Iris pigment epithelial cell (primary cell): Measurements from ENCODE around the genes ROBO2, CHMP2B and POU1F1.

GRCh38 chr3:71754176-71755223, 845 bp downstream of the GPR27 start:
- RRBS: 11% methylated on average over 38 of the region's 130 CpGs

DNA sequence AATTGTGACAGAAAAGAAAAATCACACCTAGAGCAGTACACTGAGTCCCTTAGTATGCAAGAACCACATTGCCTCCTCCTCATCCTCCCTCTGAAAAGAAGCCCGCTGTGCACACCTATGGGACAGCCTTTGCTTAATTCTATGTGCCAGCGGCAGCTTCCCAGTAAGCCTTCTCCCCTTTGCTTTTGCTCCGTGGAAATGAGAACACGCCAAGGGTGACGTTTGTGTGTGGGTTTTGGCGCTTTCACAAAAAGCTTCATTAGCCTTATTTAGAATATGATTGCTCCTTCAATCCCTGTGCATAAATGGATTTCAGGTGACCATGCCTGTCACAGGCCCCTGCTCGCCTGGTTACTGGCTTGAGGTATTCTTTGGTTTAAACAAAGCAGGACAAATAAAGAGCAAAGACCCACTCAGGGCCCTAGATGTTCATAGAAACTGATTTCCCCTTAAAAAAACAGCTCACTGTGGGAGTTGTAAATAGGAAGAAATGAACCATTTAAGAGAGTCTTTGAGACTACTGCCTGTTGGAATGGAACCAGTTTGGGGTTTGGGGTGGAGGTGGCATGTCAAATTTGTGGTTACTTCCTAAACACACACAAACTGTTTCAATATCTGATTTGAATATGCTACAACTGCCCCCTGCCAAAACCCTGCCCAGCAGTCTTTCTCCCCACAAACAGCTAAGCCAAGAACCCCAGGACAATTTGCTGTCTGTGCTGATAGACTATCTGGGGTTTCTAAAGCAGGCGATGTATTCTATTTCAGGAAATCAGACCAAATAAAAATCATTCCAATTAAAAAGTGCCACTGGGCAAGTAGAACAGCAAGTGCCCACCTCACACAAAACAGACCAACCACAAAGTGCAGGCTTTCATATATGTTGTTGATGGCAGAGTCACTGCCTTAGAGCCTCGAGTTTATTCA, 293.6 kb upstream of the PROK2 start:
- RRBS: no CpG with 5 or more reads among the region's 9 CpGs

DNA sequence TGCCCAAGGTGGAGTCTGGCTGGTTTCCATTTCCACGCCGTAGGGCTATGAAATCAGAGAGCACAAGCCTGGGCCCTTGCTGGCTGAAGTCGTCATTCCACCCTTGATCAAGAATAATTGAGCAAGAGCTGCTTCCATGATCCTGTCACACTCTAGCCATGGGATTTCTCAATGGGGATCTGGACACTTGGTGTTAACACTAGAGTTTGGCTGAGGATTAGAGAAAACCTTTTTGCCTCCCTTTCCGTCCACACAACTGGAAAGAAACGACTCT, 475.0 kb downstream of the SHQ1 start:
- RRBS: no CpG with 5 or more reads among the region's 5 CpGs

DNA sequence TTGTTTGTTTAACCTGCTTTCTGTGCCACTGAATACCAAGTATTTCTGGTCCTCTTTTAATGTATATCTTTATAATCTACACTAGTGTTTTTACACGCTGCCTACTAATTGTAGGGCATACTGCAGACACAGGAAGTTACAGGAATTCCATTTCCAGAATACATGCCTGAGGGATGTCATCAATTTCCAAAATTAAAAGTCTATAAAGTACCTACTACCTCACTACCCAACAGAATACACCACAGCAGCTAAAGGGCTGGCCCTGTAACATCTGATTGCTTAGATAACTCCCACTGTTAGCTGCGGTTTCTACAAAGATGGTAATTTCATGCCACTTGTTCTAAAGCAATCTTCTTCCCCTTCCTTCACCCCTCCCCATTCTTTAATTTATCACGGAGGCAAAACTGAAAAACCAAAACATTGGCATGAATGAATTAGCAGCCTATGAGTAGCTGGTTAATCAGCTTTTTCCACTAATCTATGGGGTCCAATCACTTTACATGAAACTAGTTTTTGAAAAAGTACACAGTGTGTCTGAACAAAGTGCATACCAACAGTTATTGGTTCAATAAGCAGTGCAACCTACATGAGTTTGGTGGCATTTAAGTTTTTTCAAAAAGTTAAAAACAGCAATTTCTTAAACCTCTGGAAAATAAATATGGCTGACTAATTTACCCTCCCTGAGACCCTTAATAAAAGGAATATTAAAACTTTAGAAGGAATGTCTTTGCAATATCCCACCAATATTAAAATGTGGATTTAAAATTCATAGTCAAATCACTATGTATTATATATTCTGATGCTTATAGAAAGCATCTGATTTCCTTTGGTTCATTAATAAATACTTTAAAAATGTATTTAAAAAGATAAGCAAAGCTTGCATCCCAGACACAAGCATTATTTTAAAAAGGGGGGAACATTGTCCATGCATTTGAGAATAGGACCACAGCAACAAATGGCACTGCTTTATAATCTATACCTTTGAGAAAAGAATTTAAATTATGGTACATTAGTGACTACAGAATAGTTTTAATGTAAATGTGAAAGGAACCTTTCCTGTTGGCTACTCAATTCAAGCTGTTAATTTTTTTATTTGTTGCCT, 472.4 kb downstream of the SHQ1 start:
- RRBS: no CpG with 5 or more reads among the region's 3 CpGs

DNA sequence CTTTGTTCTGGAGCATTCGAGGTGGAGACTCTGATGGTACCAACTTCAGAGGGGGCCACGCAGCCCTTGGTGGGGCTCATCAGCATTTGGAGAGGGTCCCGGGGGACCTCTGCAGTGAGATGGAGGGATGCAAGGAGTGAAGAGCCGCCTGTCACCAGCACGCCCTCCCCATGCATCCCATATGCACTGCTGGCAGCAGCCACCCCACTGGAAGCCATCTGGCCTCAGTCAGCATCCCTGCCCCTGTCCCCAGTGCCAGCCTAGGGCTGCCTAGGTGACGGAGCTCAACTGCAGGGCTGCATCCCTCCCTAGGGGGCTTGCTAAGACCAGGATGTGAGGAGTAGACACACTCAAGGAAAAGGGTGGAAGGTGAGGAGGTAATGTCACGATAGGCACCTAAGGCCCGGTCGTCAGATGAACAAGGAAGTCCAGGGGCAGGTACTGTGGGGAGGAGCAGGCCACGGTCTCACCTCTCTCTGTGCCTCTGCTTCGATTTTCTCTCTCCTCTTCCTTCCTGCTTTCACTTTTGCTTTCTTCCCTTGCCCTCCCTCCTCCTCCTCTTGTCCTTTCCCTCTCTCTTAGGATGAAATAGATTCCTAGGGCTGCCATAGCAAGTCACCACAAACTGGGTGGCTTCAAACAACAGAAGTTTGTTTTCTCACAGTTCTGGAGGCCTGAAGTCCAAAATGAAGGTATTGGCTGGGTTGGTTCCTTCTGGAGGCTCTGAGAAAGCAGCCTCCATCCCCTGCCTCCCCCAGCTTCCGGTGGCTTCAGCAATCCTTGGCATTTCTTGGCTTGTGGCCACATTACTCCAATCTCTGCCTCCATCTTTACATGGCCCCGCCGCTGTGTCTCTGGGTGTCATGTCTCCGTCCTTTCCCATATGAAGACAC, 298.4 kb downstream of the SHQ1 start:
- RRBS: no CpG with 5 or more reads among the region's 15 CpGs

GRCh38 chr3:72722717-72723419, 125.4 kb downstream of the SHQ1 start:
- RRBS: no CpG with 5 or more reads among the region's 7 CpGs

GRCh38 chr3:72888831-72889472, 1.1 kb downstream of the GXYLT2 start:
- RRBS: no CpG with 5 or more reads among the region's 13 CpGs

GRCh38 chr3:73448028-73448692, 176.6 kb downstream of the PDZRN3 start:
- RRBS: no CpG with 5 or more reads among the region's 3 CpGs

DNA sequence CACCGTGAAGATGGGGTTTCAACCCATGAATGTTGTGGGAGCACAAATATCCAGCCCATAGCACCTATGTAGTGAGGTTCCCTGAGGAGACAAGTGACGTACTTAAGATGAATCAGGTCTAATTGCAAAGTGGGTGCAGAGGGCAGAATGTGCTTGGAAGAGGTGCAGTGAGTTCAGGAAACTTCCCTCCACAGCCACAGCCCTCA, 106.0 kb downstream of the PDZRN3 start:
- RRBS: no CpG with 5 or more reads among the region's 2 CpGs

DNA sequence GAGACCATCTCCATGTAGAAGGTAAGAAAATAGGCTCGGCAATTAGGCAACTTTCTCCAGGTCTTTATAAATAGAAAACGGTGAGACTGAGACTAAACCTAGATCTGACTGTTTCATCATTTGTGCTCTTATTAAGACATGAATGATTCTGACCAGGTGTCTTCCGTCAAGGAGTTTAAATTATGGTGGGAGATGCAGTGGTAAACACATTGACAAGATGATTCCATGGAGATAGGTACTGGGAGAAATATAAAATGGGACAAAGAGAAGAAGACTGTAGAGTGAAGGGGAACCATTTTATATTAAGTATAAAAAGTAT, 155.1 kb upstream of the PDZRN3 start:
- RRBS: no CpG with 5 or more reads among the region's 3 CpGs

GRCh38 chr3:75435233-75436342, 228.5 kb upstream of the FRG2C start:
- RRBS: no CpG with 5 or more reads among the region's 73 CpGs

- RRBS: 2% methylated on average over 35 of the region's 84 CpGs
Observed at GRCh38 chr3:77039035-77040215, at the start of gene ROBO2. ROBO2 (plus strand) TSS chr3:77040099.

DNA sequence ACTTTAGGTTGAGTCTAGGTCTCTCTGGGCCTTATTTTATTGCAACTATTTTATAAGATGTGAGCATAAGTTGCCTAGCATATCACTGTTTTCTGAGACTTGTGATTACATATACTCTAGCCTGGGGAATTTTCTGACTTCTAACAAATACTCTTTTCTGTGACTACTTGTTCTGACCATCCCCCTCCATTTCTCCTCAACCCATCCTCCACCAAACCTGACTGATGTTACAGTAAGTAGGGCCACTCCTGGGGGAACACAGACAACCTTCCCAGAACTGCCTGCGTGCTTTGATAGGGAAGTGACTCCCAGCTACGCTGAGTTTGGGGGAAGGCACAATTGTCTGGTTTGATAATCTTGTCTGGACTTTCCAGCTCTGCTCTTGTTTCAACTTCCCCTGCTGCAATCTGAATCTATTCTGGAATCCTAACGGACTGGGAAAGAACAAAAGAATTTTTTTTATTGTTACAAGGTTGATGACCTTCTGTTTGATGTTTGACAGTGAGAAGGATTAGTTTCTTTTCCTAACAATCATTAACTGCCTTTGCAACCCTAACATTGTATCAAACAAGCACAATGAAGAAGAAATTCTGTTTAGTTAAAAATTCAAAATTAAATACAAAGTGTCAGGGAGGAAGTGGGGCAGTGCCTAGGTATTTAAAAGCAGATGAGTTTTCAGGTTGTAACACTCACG, 895.6 kb downstream of the ROBO1 start:
- RRBS: no CpG with 5 or more reads among the region's 4 CpGs

- RRBS: no CpG with 5 or more reads among the region's 5 CpGs
Observed at GRCh38 chr3:81577802-81578132, 183.7 kb downstream of the GBE1 start.

DNA sequence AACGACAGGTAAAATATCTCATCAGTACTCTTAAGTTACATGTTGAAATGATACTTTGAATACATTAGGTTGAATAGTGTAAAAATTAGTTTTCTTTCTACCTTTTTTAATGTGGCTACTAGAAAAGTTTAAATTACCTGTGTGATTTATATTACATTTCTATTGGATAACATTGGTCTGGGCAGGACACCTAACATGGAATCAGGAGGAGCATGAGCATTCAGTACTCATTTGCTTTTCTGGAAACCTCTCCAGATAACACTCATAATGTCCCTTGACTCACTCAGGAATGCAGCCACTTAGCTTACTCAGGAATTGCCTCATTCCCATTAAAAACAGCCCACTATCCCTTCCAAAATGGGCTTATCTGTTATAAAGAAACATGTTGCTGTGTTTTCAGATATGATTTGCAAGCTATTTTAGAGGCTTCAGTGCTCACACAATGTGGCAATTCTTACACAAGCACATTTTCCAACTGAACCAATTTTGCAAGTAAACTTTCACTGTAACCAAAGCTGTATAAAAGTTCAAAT, 17.1 kb downstream of the GBE1 start:
- RRBS: no CpG with 5 or more reads among the region's 1 CpG

DNA sequence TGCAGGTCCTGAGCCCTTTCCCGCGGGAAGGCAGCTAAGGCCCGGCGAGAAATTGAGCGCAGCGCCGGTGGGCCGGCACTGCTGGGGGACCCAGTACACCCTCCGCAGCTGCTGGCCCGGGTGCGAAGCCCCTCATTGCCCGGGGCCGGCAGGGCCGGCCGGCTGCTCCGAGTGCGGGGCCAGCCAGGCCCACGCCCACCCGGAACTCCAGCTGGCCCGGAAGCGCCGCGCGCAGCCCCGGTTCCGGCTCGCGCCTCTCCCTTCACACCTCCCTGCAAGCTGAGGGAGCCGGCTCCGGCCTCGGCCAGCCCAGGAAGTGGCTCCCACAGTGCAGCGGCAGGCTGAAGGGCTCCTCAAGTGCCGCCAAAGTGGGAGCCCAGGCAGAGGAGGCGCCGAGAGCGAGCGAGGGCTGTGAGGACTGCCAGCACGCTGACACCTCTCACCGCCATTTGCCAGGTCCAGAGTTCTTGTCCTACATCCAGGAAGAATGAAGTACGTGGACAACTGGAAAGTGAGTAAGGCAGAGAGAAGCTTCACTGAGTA, 1456.4 kb upstream of the GBE1 start:
- RRBS: no CpG with 5 or more reads among the region's 40 CpGs

DNA sequence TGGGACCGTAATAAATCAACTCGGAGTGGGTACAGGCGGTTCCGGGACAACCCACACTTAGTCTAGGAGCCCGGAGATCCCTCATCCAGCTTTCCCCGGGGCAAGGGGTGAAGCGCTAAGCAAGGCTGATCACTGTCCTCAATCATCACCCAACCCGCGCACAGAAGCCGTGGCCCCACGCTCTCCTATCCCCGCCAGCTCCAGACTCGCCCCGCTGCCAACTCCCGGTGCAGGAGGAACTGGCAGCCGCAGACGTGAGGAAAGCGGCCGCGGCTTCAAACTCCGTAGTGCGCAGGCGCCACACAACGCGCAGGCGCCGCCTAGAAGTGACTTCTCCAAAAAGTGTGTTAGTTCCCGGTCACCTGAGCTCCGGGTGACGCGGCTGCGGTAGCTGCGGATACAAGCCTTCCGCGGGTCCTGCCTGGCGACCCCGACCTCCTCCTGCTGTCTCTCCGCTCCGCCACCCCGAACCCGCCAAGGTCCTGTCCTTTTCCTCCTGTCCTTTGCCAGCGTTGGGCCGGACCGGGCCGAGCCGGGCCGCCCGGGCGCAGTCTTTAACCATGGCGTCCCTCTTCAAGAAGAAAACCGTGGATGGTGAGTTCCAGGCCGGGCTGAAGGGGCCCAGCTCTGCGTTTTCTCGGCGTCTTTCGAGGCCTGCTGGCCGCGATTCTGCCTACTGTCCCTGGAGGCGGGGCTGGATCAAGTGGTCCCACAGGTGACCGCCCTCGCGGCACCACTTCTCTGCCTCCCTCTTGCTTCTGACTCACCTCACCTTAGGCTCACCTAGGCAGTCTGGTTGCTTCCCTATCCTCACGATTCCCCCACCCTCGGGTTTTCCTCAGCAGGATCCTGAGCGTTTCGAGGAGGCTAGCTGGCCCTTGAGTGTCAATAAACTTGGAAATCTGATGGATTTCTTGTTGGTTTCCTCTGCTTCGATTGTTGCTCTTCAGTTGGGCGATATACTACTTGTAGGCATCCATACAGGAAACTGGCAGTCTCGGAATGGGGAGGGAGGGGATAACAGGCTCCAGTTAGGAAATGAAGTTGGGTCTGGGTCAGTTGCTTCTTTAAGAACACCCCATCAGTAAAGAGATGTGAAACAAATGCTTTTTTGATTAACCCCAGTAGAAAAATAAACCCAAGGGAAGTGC, at the start of gene CHMP2B:
CHMP2B (plus strand) TSS at position 347 of the 1,151 bp plus-strand sequence.
- RRBS: 2% methylated on average over 5 of the region's 69 CpGs

- RRBS: no CpG with 5 or more reads among the region's 3 CpGs
Observed at GRCh38 chr3:87271299-87271759, 5.1 kb downstream of the POU1F1 start.

DNA sequence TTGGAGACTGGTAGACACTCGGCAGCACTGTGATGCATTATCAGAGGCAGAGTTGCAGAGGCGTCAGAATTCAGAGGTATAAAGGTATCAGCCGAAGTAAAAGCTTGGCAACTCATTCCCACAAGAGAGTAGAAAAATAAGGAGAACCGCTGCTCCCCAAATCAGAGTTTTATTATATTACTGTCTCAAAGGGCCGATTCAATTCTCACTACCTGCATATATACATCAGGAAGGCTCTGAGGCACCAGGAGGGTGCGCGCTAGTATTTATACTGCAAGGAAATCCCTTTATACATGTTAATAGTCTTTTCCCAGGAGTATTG, at the start of gene POU1F1:
POU1F1 (minus strand) TSS at position 238 of the 322 bp plus-strand sequence.
- RRBS: no CpG with 5 or more reads among the region's 7 CpGs